Mesenchymal stem cell of adipose (primary cell): ENCODE measurements around the gene AP5Z1.

GRCh38 chr7:2944366-2944653 is 99.4 kb downstream of the CARD11 start:
- CAGE, long polyA plus RNA, result no peak

DNA sequence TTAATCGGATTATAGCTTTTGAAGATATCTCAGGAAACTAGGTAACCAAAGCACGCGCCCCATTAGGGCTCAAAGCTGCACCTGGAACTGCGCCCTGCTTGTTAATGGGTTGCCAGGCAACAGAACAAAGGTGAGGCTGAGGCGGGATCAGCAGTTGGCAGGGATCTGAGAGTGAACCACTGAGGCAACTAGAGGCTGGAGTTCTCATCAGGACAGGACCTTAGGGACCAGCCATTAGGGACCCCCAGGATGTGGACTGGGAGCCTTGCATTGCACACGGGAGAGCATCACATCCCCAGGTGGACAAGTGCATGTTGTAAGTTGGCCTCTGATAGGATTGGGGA is 6.3 kb upstream of the SDK1 start:
- CAGE, long polyA plus RNA, result no peak

GRCh38 chr7:3618937-3619281 is 317.9 kb downstream of the SDK1 start:
- CAGE, long polyA plus RNA, result no peak

GRCh38 chr7:4134016-4134498 is 548.0 kb upstream of the FOXK1 start:
- CAGE, long polyA plus RNA, result no peak

- CAGE, long polyA plus RNA, result no peak
Measured at GRCh38 chr7:4708006-4708531, 26.0 kb downstream of the FOXK1 start.

DNA sequence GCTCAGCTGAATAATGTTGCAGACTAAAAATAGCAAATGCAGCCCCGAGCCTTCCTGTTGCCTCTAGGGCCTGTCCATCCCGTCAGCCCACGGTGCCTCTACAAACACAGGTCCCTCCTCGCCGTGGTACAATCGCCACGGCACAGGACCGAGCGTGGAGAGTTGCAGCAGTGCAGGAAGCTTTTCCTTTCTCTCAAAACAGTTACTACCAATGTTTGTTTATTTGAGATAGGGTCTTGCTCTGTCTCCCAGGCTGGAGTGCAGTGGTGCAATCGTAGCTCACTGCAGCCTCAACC is 41.3 kb downstream of the FOXK1 start:
- CAGE, long polyA plus RNA, result no peak

- CAGE, long polyA plus RNA, result no peak
Measured at GRCh38 chr7:4726038-4726457, 44.0 kb downstream of the FOXK1 start.

- CAGE, long polyA plus RNA, result no peak
Measured at GRCh38 chr7:4742119-4742523, 33.3 kb upstream of the AP5Z1 start.

- CAGE, long polyA plus RNA, result no peak
Measured at GRCh38 chr7:4774808-4775773, at the start of gene AP5Z1. AP5Z1 (plus strand) TSS chr7:4775623.

GRCh38 chr7:4782690-4783553 is 7.5 kb downstream of the AP5Z1 start:
- CAGE, long polyA plus RNA, result no peak

GRCh38 chr7:4831866-4832353 is 29.9 kb downstream of the PAPOLB start:
- CAGE, long polyA plus RNA, result no peak

GRCh38 chr7:4858132-4858559 is 3.7 kb downstream of the PAPOLB start:
- CAGE, long polyA plus RNA, result no peak

- CAGE, long polyA plus RNA, result no peak
Measured at GRCh38 chr7:5046070-5047002, 676 bp downstream of the RBAK start.

DNA sequence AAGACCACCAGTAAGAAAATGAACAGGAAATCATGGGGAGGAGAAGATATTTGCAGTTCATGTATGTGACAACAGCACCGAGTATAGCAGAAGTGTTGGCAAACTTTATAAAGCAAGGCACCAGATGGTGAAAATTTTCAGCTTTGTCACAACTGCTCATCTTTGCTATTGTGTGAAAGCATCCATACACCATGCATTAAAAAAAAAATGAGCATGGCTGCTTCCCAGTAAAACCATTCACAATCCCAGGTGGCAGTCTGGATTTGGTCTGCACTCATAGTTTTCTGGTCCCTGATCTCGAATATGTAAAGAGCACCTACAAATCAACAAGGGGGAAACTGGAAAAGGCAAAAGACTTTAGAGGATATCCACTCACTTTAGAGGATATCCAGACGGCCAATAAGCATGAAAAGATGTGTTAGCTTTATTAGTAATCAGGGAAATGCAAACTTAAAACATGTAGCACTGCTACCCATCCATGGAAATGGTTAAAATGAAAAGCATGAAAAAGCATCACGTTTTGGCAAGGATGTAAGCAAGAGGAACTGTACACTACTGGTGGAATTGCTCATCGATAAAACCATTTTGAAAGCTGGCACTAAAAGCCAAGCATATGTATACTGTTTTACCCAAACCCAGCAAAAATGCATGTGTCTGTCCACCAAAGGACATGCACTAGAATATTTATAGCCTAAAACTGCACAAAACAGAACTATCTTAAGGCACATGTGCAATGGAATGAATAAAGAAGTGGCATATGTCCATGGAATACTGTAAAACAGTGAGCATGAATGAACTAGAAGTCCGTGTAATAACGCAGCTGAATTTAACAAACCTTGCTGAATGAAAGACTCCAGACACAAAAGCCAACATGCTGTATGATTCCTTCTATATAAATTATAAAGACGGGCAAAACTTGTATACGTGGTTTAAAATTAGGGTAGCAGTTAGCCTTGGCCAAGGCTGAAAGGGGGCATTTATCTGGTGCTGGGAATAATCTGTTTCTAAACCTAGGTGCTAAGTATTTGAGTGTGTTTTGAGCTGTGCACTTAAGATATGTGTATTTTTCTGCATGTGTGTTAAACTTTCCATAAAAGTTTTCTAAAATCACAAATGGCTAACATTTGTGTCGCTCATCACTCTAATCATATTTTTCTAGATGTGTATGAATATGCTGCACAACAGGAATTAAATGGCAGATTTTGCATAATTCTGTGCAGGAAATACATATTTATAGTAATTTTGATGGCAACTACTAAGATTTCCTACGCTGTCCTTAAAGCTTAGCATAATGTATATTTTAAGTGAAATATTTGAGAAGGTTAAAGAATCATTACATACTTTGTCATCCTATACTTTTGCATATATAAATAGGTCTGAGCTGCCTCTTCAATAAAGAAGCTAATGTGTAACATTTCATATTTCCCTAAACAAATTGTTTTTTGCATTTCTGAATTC is 22.9 kb downstream of the RBAK start:
- CAGE, long polyA plus RNA, result no peak

- CAGE, long polyA plus RNA, result no peak
Measured at GRCh38 chr7:5121176-5121506, 68.9 kb upstream of the WIPI2 start.

GRCh38 chr7:5212433-5212972 is 22.5 kb downstream of the WIPI2 start:
- CAGE, long polyA plus RNA, result no peak

DNA sequence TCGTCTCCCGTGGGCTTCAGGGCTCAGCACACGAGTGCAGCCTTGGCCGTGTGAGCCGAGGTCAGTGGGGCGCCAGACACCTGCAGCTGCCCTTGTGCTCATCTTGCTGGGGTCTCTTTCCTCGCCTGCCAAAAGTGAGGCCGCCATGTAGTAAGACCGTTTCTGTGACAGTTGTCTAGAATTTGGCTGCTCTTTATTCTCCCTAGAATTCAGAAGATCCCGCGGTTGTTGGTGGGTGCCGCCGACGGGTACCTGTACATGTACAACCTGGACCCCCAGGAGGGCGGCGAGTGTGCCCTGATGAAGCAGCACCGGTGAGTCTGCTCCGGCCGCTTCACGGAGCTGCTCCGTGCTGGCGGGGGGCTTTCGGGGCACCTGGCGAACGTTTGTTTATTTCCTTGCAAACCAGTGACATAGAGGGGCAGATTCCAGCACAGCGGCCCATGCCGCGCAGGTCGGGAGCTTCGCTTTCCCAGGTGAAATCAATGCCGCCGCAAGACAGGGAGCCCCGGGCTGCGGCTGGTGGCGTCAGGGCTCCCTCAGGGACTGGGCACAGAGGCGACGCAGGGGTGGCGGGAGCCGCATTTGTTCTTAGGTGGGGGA is 38.0 kb downstream of the WIPI2 start:
- CAGE, long polyA plus RNA, result no peak

DNA sequence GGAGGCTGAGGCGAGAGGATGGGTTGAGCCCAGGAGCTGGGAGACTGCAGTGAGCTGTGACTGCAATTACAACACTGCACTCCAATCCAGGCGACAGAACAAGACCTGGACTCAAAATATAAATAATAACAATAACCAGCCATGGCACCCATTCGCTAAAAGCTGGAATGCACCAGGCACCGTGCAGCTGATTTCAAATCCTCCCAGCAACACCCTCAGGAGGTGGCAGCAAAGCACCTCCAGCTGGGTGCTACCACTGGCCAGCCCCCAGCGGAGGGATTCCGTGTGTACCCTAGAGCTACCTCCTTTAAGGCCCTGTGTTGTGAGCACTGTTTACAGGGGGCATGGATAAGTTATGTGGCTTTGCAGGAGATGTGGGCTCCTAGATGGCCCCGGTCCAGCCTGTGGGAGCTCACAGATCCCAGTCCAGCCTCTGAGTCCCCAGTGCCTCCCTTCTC is 27.2 kb downstream of the TNRC18 start:
- CAGE, long polyA plus RNA, result no peak

- CAGE, long polyA plus RNA, result no peak
Measured at GRCh38 chr7:5419550-5419934, 4.1 kb downstream of the TNRC18 start.

DNA sequence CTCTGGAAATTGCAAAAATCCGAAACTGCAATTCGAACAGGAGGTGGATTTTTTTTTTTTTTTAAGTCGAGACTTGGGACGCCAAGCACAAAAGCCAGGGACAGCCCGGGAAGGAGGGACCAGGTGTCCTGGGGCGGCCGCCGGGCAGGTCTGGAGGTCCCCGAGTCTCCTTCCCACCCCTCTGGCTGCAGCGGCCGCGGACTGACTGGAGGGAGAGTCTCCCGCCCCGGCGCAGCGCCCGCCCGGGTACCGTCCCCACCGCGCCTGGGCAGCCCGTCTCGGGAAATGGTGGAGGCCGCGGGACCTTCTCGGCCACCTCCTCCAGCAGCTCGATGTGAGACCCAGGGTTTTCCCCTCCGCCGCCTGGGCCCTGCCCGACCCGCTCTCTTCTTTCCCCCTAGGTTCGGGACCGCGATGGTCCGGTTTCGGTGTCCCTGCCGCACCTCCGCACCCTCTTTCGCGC is 3.7 kb downstream of the TNRC18 start:
- CAGE, long polyA plus RNA, result no peak